ENCODE data around the genes TMC3, SAXO2 and GOLGA6L4.

DNA sequence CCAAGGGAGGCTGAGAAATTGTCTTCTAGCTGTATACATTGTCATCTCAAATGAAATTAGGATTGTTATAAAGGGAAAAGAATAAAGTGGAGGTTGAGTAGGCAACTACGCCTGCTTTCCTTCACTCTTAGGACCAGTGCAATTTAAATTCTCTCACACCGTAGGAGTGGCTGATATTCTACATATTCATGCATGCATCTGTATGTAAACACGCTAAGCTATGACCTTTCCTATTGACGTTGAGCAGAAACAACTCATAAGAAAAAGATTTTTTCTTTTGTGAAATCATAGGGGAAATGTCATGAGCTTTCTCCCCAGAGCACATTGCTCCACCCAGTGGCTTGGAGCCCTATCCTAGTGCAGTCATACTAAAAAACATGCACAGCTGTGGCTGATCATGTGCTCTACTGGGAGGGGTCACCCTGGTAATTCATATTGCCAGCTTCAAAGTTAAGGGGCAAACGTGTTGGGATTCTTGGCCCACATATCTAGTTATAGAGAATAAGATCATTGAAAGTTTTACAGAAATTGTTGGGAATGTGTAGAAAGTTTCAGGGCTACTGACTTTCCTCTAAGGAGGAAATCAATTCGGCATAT lies 1.8 kb upstream of the MESD start:
- RRBS: no CpG with 5 or more reads among the region's 6 CpGs

GRCh38 chr15:81167146-81167733 lies 29.4 kb upstream of the IL16 start:
- RRBS: no CpG with 5 or more reads among the region's 2 CpGs

DNA sequence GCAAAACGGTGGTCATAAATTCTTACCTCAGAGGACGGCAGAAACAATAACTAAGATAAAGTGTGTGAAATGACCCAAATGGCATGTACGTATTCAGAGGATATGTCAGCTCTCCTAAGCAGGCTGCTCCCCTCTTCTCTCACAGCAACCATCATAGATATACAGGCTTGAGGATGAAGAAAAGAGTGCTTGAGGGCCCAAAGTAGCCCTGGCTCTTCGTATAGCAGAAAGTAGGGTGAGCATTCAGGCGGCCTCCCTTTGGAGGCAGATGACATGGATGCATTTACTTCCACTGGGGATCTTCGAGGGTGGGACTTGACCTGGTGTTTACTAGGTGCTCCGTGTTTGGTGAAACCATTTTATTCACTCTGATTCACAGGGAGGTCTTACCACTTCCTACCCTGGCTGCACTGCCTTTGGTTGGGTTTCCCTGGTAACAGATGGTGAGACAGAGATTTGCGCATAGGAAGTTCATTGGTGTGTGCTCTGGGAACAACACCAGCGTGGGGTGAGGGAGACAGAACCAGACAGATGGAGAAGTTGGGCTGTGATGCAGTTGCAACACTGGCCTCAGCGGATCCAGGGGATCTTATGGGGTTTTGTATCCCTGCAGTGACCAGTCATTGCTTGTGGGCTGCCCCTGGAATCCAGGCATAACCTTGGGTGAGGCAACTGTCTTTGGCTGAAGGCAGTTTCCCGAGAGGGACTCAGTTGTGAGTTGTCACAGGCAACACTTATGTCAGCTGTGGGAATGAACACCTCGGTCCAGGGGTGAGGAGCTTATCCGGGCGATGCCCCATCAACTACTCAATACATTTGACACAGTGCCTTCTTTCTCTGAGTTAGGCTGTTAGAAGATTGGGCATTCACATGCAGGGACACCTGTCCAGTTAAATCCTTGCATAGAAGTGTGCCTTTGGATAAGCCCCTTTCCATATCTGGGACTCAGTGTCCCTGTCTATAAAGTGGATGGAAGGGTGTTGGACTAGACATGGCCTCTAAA lies 12.5 kb upstream of the IL16 start:
- RRBS: no CpG with 5 or more reads among the region's 14 CpGs

- RRBS: no CpG with 5 or more reads among the region's 9 CpGs
These were observed 54.6 kb downstream of the STARD5 start for GRCh38 chr15:81269016-81269992.

GRCh38 chr15:81280723-81281283 lies 43.1 kb downstream of the STARD5 start:
- RRBS: no CpG with 5 or more reads among the region's 5 CpGs

- RRBS: no CpG with 5 or more reads among the region's 8 CpGs
These were observed at the start of gene TMC3 for GRCh38 chr15:81374065-81374599. Gene TMC3, minus strand, starts transcription at chr15:81374213.

GRCh38 chr15:82046559-82047167 lies 845 bp upstream of the MEX3B start:
- RRBS: 2% methylated on average over 10 of the region's 82 CpGs

GRCh38 chr15:82262400-82263218 lies at the start of gene SAXO2:
Gene SAXO2, plus strand, starts transcription at chr15:82262818.
- RRBS: 1% methylated on average over 24 of the region's 75 CpGs

DNA sequence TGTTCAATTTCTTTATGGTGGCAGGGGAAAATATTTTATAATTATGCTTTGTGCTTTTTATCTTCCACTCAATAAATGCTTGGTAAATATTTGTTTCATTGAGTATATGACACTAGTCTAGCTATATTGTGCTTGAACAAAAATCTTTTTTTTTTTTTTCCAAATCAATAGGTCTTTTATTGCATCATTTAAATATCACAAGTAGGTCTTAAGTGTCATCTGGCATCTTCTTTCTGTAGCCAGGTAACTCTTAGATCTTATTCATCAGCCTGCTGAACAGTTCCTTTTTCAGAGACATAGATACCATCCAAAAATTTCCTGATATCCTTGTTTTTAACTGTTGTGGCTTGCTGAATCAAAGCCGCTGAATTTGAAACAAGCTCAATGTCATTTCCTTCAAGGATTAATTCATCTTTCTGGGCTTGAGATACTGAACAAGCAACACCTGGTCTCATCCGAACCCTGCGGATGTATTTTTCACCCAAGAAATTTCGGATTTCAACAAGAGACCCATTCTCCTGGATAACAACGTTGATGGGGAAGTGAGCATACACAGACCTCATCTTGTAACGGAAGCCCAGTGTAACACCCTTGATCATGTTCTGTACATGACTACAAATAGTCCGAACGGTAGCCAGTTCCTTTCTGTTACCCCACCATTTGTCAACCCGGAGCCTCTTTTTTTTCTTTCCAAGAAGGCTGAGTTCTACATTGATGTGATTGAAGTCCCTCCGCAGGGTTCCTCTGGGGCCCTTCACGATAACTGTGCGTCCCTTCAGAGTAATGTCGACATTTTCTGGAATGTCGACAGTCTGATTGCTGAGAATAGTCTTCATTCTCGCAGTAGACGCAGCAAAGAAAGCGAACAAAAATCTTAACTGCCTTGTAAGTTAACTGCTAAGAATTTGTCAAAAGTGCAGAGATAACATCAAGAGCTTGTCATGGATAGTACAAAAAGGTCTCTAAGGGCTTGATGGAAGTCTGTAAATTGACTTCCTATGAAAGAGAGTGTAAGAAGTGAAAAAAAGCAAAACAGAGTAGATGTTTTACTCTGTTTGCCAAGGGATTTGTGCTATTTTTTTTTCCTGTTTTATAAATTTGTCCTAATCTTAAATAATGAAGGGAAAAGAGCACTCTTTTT lies 23.1 kb upstream of the GOLGA6L10 start:
- RRBS: no CpG with 5 or more reads among the region's 17 CpGs

GRCh38 chr15:82540557-82541018 lies 331 bp upstream of the RPS17 start:
- RRBS: 0% methylated on average over 1 of the region's 35 CpGs

DNA sequence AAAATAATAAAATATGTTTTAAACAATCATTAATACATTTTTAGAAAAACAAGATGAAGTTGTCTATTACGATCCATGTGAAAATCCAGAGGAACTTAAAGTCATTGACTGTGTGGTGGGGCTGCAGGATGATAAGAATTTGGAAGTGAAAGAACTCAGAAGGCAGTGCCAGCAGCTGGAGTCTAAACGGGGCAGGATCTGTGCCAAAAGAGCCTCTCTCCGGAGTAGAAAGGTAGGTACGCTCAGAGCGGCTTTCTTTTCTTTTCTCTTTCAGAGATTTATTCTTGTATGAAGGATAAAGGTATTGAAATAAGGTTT lies 13.6 kb downstream of the WHAMM start:
- RRBS: no CpG with 5 or more reads among the region's 5 CpGs

GRCh38 chr15:82864102-82864313 lies 54.6 kb downstream of the WHAMM start:
- RRBS: no CpG with 5 or more reads among the region's 2 CpGs

GRCh38 chr15:82949789-82950595 lies 2.5 kb downstream of the HOMER2 start:
- RRBS: no CpG with 5 or more reads among the region's 8 CpGs

DNA sequence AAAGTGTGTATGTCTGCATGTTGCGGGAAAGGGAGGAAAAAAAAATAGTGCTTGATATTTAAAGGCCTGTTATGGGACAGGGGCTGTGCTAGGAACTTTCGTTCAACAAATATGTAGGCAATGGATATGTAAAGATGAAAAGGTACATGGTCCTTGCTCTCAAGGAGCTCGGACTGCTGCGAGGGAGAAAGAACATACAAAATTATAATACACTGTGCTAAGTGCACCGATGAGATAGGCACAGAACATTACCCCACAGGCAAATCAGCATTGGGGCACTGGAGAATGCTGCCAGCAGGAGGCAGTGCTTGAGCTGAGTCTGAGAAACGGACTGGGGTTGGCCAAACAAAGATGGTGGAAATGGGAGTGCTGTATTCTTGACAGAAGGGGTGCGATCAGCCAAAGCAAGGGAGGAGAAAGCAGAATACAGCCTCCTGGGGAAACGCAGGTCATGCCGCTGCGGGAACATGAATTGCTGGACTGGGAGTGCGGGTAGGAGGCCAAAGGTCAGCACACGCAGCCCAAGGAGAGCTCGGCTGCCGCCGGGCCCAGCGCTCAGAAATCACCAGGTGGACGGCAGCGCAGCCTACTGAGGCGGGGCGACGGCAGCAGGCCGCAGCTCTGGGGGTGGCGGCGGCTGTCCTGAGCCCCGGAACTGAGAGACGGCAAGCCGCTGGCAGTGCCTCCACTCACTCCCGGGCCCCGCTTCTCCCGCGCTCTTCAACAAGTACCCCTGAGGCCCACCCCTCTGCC lies 540 bp downstream of the C15orf40 start:
- RRBS: 2% methylated on average over 4 of the region's 31 CpGs

- RRBS: no CpG with 5 or more reads among the region's 5 CpGs
These were observed 4.5 kb downstream of the BTBD1 start for GRCh38 chr15:83062528-83063033.

DNA sequence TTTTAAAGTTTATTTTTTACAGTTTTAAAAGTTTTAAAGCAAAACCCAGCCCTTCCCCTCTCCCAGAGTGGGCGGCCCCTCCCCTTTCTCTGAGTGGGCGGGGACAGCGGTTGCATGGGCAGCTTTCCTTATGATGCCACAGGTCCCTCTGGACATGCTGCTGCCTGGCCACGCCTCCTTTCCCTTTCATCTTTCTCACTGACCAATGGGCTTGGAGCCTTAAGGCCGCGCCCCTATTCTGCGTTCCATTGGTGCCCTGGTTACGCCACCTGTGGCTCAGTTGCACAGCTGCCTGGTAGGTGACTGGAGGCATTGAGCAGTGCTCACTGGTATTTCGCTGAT lies at the start of gene GOLGA6L4:
Gene GOLGA6L4, plus strand, starts transcription at position 279 of the 342 bp plus-strand sequence.
- RRBS: no CpG with 5 or more reads among the region's 9 CpGs

GRCh38 chr15:84500197-84500657 lies 100.6 kb upstream of the ZSCAN2 start:
- RRBS: no CpG with 5 or more reads among the region's 42 CpGs

DNA sequence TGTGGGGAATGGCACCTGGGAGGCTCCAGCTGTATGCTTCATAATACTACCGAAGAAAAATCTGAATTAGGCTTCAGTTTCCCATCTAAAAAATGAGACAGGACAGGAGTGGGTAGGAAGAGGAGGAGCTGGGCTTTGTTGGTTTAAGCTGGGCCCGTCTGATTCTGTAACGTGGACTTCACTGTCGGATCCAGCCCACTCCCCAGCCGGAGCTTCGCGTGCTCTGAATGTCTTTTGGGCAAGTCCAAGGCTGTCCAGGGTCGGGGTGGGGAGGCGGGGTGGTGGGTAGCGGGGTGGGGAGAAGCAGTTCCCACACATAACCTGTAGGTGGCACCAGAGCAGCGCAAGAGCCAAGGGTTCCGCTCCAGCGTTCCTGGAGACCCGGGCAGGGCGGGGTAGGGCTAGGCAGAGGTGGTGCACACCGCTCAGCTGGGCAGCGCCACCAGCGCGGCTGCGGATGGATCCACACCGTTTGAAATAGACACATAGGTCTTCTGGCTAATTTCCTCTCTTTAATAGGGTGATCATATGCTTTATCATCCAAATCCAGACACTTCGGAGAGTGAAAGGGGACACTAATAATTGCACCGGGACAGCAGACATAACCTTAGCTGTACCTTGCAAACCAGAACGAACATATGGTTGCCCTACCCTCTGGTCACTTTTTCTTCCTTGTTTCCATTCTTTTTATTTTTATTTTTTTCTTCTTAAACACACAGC lies 12.8 kb upstream of the ZSCAN2 start:
- RRBS: no CpG with 5 or more reads among the region's 24 CpGs

DNA sequence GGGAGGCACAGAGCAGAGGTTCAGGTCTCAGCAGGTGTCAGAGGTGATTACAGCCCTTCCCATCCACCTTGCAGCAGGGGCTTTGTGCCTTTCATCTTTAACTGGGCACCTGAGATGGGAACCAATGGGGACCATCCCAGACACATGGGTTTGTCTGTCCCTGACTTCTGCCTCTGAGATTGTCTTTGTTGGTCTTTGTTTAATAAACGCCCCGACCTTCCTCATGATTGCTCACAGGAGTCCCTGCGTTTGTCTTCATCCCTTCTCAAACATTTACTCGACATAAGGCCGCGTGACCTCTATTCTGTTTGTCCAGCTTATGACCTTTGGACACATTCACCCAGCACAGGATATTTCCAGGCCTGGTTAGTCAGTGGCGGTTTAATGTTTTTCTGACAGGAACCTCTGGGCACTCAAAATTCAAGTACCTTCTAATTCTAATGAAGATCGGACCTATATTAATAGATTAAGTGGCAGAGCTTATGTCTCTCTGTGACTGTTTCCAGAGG lies 5.9 kb downstream of the ZSCAN2 start:
- RRBS: no CpG with 5 or more reads among the region's 8 CpGs

DNA sequence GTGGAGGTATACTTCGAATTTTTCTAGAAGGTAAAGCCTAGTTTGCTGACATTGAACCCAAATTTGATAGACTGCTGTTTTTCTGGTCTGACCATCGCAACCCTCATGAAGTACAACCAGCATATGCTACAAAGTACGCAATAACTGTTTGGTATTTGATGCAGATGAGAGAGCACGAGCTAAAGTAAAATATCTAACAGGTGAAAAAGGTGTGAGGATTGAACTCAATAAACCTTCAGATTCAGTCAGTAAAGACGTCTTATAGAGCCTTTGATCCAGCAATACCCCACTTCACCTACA lies 19.7 kb downstream of the WDR73 start:
- RRBS: no CpG with 5 or more reads among the region's 5 CpGs

All from renal cortical epithelial cell (primary cell).